ENCODE measurements around the genes NPY2R and PDGFC.

GRCh38 chr4:153996984-153997323, 208.1 kb upstream of the SFRP2 start:
- PRO-cap: no peak
- RAMPAGE, long total RNA, 5 experiments: no peak in any of the 5 experiments
- RRBS: no CpG with 5 or more reads among the region's 2 CpGs

GRCh38 chr4:154610372-154611107, 1.9 kb downstream of the FGG start:
- PRO-cap: no peak
- RAMPAGE, long total RNA, 5 experiments: no peak in any of the 5 experiments
- RRBS: no CpG with 5 or more reads among the region's 4 CpGs

- PRO-cap: no peak
- RAMPAGE, long total RNA, 5 experiments: no peak in any of the 5 experiments
- RRBS: 27% methylated on average over 23 of the region's 60 CpGs
Observed at GRCh38 chr4:155208270-155209244, at the start of gene NPY2R. NPY2R (plus strand) TSS chr4:155208636.

DNA sequence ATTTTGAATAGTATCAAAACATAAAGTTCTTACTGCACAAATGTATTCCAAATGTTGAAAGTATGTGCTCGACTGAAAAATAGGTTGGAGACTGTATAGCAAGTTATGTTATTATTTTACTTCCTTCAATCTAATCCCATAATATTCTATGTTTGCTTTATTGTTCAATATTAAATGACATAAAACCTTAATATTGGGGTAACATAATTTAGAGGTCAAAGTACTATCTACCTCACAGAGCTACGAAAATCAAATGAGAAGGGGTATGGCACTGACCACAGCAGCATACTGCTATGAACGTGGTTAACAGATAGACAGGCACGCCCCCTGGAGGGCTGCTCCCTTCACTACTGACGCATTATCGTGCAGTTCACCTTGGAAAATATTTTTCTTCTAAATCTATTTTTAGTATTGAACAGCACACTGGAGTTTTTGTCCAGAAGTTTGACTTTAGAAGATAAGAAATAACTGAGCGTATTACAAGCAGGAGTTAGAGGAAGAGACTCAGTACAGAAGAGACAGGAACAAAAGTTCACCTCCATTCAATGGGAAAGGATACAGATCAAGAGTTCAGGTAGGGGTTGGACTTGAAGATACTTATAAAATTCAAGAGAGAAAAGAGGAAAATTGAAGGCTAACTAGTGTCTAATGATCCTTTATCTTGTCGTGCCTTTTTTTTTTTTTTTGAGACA, 22.8 kb downstream of the MAP9 start:
- PRO-cap: no peak
- RAMPAGE, long total RNA, 5 experiments: no peak in any of the 5 experiments
- RRBS: no CpG with 5 or more reads among the region's 8 CpGs

GRCh38 chr4:155666195-155666629, 436 bp upstream of the GUCY1A1 start:
- PRO-cap: no peak
- RAMPAGE, long total RNA, 5 experiments: no peak in any of the 5 experiments
- RRBS: no CpG with 5 or more reads among the region's 2 CpGs

DNA sequence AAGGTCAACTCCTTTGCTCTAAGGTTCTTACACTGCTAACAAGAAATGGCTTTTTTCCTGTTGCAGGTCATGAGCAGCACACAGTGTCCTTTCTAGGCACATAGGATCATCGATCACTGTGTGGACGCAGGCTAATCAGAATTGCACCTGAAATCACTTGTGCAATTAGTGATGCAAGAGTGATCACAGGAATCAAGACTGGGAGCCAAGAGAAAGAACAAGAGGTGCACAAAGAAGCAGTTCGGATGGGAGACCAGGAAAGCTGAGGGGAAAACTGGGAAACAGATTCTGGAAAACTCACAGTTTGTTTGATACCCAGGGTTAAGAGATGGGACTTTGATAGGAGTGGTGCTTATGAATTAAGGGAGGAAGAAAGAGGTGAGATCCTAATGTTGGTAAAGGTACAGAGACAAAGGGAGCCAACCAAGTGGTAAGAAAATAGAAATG, 21.2 kb downstream of the TDO2 start:
- PRO-cap: no peak
- RAMPAGE, long total RNA, 5 experiments: no peak in any of the 5 experiments
- RRBS: no CpG with 5 or more reads among the region's 3 CpGs

GRCh38 chr4:156962316-156963137, 9.1 kb downstream of the PDGFC start:
- PRO-cap: no peak
- RAMPAGE, long total RNA, 5 experiments: no peak in any of the 5 experiments
- RRBS: no CpG with 5 or more reads among the region's 5 CpGs

- PRO-cap: bidirectional peak, plus-strand start at chr4:156971956, minus-strand start at chr4:156971799
- RAMPAGE, long total RNA, 5 experiments: start-site peak on the minus strand in 3 of 5 experiments, at chr4:156971784-156971857 at its widest, 12 to 35 reads per replicate
- RRBS: 3% methylated on average over 30 of the region's 78 CpGs
Observed at GRCh38 chr4:156971540-156972493, at the start of gene PDGFC. PDGFC (minus strand) TSS chr4:156971799.

DNA sequence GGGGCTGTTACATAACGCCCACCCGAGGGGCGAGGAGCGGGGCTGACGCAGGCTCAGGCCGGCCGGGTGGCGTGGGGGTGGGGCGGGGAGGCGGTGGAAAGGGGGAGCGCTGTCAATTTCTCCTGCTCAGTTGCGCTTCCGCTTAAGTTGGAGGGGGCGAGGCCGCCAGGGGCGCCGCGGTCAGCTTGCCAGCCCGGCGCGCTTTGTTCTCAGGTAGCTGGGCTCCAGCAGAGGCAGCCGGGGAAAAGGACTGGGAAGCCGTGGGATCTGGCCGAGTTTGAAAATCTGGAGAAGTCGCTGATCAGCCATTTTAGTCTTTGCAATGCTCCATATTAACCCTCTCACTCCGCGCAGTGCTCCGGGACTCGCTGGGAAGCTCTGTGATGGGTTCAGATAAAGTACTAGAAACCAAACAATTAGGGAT, 1.9 kb downstream of the GRIA2 start:
- PRO-cap: bidirectional peak, plus-strand start at position 145 of the sequence, minus-strand start outside the sequence; unidirectional peak, plus-strand start at position 230 of the sequence
- RAMPAGE, long total RNA, 5 experiments: no peak in any of the 5 experiments
- RRBS: 18% methylated on average over 15 of the region's 29 CpGs

DNA sequence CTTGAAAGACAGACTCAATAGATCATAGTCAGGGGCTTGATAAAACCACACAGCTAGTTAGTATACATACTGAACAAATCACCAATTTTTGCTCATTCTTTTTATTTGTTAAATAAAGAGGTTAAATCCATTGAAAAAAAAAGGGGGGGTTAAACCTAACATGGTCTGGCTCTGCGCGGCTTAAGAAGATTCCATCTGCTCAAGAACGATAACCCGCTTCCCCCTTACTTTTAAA, 3.1 kb downstream of the GASK1B start:
- PRO-cap: no peak
- RAMPAGE, long total RNA, 5 experiments: no peak in any of the 5 experiments
- RRBS: no CpG with 5 or more reads among the region's 4 CpGs

DNA sequence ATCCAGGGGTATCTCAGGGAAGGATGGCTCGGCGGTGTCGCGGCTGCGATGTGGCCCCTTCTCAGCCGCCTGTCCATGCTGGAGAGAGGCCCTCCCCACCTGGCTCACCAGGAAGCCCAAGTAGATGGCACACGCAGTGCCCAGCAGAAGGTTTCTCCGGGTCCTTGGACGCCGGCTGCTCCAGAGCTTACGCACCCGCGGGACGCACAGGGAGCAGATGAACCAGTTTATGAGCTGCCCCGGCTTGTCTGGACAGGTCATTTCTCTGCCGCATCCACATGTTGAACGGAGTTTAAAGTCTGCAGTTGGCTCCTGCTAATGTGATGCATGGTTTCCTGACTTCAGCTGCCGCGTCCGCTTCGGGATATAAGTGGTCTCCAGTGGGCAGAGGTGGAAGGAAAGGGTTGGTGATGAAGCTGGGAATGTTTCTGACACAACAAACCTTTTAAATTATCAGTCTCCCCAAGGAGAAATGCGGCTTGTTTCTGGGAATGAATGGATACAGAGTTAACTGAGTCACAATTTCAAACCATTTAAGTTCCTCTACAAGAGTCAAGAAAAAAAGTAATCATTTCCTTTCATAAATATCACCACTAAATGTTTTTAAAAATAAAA, 1.6 kb downstream of the GASK1B start:
- PRO-cap: unidirectional peak, plus-strand start at position 146 of the sequence; bidirectional peak, plus-strand start at position 261 of the sequence, minus-strand start at position 267 of the sequence
- RAMPAGE, long total RNA, 5 experiments: start-site peak on the plus strand in 2 of 5 experiments, centred at positions 115 to 191 of the sequence, 7 to 12 reads per replicate; start-site peak on the minus strand in 3 of 5 experiments, centred at positions 275 to 318 of the sequence, 26 to 79 reads per replicate
- RRBS: 30% methylated on average over 6 of the region's 22 CpGs

DNA sequence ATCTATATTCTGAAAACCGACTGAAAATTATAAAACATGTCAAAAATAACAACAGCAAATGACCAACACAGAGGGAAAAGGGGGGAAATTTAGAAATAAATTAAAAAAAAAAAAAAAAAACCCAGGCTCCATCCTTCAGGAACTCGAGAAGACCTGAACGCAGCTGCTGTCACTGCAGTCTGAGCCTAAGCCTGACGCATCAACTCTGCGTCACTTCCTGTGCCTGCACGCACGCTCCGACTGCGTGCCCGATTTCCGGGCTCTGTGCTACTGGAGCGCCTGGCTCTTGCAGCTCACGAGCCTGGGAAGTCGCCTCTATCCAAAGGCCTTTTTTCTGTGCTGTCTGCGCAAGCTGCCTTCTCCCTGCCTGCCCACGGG, 9.8 kb upstream of the GASK1B start:
- PRO-cap: no peak
- RAMPAGE, long total RNA, 5 experiments: no peak in any of the 5 experiments
- RRBS: no CpG with 5 or more reads among the region's 16 CpGs

DNA sequence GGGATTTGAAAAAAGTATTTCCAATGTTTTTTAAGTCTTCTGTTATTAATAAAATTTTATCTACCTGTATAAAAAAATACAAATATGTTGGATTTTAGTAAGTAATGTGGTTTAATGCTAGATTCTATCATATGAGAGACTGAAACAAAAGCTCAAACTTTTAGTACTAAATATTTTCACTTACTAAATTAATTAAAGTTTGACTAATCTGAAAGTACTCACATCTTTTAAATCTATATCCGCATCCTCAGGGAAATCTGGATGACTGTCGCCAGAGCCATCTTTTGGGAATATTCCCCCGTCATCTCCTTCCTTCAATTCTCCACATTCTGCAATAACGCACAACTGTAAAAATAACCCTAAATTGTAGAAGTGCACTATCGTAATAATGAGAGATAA, 7.9 kb downstream of the PPID start:
- PRO-cap: no peak
- RAMPAGE, long total RNA, 5 experiments: no peak in any of the 5 experiments
- RRBS: no CpG with 5 or more reads among the region's 5 CpGs

- PRO-cap: no peak
- RAMPAGE, long total RNA, 5 experiments: no peak in any of the 5 experiments
Observed at GRCh38 chr4:158778071-158778476, 9.2 kb downstream of the FNIP2 start.

DNA sequence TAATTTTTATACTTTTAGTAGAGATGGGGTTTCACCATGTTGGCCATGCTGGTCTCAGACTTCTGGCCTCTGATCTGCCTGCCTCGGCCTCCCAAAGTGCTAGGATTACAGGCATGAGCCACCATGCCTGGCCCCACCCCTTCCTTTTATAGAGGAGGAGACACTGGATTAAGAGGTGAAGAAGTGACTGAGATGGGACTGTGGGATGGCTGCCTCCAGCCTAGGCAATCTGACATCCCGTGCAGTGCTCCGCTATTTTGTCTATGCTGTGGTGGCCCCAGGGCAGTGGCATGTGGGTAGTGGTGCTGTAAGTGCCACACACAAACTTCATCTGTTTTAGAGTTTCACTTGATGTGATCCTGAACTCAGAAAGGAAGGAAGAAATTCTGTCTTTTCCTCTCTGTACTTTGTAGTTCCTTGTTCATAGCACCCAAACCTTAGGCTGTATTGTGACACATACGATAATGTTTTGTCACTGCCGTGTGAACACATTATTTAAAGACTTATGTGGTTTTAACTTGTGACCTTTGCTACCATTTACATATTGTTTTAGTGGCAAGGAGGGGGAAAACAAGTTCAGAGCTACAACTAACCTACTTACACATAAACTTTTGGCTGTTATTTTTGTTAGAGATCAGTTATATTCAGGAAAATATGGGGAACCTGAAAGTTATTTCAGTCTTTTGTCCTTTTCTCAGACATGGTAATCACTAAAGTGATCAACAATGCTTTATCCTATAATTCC, 49.1 kb downstream of the FNIP2 start:
- PRO-cap: no peak
- RAMPAGE, long total RNA, 5 experiments: no peak in any of the 5 experiments
- RRBS: no CpG with 5 or more reads among the region's 5 CpGs

GRCh38 chr4:158824622-158825285, 55.9 kb downstream of the FNIP2 start:
- PRO-cap: no peak
- RAMPAGE, long total RNA, 5 experiments: no peak in any of the 5 experiments
- RRBS: no CpG with 5 or more reads among the region's 5 CpGs

GRCh38 chr4:158825458-158826217, 56.8 kb downstream of the FNIP2 start:
- PRO-cap: no peak
- RAMPAGE, long total RNA, 5 experiments: no peak in any of the 5 experiments
- RRBS: no CpG with 5 or more reads among the region's 4 CpGs

DNA sequence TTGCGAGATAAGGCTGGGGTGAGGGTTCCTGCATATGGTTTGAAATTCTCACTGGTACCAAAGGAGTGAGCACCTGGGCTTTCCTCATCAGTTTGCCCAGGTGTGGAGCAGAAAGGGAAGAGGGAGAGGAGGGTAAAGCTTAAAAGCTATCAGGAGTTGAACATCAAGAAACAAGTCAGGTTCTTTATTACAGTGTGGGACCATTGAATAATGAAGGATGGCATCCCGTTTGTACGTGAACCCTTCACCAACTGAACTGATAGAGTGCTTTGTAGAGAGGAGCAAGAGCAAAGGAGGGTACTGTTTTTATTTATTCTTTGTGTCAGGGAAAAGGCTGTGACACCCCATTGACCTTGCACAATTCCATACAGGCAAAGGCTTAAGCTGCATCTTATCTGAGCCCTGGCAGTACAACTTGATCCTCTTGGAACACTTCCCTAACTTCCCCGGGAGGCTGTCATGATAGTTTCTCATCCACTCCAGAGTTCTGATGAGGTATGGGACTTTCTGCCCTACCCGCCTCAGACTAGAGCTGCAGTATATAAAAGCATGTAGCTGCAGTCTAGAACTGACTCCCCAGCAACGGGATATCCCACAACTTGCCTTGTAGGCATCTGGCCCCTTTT, 72.5 kb downstream of the FNIP2 start:
- PRO-cap: no peak
- RAMPAGE, long total RNA, 5 experiments: no peak in any of the 5 experiments
- RRBS: no CpG with 5 or more reads among the region's 6 CpGs

DNA sequence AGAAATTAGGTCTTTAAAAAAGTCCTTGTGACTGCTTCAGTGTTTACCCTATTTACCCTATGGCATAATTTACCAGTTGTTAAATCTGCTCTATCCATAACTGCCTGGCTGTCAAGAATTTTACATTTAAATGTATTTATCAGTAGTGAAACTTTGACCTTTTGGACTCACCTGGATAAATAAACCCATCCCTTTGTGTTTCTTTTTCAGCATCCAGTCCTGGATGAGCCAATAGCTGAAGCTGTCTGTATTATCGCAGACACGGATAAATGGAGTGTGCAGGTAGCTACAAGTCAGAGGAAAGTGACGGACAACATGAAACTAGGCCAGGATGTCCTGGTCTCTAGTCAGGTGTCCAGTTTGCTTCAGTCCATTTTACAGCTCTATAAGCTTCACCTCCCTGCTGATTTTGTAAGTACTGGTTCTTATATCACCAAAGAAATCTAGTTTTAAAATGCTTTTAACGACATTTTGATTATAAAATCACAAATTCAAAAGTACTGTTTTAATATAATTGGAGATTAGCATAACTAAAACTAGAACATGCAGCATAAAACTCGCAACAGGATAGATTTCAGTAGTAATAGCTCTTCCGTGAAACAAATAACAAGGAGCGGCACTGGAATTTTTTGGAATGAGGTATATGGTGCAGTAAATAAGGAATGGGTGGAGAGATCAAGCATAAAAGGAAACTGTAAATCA, 122.6 kb downstream of the FNIP2 start:
- PRO-cap: no peak
- RAMPAGE, long total RNA, 5 experiments: start-site peak on the plus strand in 1 of 5 experiments, centred at position 304 of the sequence, 26 reads per replicate
- RRBS: no CpG with 5 or more reads among the region's 7 CpGs

DNA sequence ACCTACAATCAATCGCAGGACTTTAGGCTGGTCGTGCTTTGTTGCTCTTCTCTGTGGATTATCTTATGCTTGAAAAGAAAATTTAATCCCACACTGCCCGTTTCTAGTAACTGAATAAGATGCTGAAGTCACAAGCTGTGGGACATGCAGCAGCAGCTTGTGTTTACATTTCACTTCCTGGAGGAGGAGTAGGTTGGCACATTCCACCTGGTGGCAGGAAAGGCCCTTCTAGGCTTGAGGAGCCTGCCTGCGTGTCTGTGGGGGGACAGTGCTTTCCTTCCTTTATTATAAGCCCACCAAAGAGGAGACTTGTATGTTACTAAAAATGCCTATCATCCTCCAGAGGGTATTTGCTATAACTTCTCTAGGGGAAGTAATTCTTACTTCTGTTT, 127.2 kb downstream of the FNIP2 start:
- PRO-cap: no peak
- RAMPAGE, long total RNA, 5 experiments: no peak in any of the 5 experiments
- RRBS: no CpG with 5 or more reads among the region's 4 CpGs

All from stomach (tissue), 7 donors.